Keratinocyte (primary cell): ENCODE measurements around a stretch of chr1.

DNA sequence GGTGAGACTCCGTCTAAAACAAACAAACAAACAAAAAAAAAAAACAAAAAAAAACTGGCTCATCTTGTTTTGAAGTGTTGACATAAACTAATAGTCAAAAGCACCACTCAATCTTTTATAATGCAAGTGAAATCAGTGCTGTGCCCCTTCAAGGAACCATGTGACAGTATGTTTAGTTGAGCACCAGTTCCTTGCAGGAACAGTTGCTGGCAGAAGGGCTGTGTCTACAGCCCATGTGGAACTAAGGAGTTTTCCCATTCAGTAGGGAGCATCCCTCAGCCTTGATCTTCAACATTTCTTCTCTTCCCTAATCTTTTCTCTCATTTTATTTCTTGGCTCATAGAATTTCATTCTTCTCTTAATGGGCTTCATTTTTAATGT, 49.1 kb downstream of the CD46 start:
CAGE:
- cytosol, long polyA minus RNA, result no peak
- cytosol, long polyA plus RNA, result no peak
- long polyA plus RNA, result no peak
- nucleus, long polyA minus RNA, result no peak
- nucleus, long polyA plus RNA, result no peak

CAGE:
- cytosol, long polyA minus RNA, result no peak
- cytosol, long polyA plus RNA, result no peak
- long polyA plus RNA, result start-site peak on the minus strand at chr1:207811568-207811663, 7 and 17 reads in 2 replicates
- nucleus, long polyA minus RNA, result no peak
- nucleus, long polyA plus RNA, result no peak
Measured at GRCh38 chr1:207811459-207811848, 59.6 kb downstream of the CD46 start.

DNA sequence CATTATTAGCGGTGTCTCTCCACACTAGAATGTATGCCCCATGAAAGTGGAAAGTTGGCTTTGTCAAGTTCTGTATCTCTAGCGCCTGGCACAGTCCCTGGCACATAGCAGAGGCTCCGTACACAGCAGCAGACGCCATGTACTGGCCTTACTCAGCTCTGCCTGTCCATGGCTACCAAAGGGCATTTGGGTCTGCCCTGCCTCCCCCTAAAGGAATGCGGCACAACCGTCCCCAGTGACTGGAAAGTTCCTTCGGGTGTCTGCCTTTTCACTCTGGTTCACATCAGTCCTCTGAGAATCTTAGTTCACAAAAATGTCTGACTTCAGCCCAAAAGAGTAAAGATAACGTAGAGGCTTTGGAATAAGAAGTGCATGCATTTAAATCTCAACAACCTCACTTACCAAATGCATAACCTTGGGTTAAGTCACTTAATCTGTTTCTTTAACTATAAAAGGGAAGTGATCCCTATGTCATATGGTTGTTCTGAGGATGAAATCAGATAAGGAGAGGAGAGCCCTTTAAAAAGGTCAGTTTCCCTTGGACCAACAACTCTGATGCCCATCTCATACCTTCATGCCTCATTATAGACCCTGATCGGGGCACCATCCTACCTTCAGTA, 61.1 kb downstream of the CD46 start:
CAGE:
- cytosol, long polyA minus RNA, result no peak
- cytosol, long polyA plus RNA, result no peak
- long polyA plus RNA, result no peak
- nucleus, long polyA minus RNA, result no peak
- nucleus, long polyA plus RNA, result no peak

DNA sequence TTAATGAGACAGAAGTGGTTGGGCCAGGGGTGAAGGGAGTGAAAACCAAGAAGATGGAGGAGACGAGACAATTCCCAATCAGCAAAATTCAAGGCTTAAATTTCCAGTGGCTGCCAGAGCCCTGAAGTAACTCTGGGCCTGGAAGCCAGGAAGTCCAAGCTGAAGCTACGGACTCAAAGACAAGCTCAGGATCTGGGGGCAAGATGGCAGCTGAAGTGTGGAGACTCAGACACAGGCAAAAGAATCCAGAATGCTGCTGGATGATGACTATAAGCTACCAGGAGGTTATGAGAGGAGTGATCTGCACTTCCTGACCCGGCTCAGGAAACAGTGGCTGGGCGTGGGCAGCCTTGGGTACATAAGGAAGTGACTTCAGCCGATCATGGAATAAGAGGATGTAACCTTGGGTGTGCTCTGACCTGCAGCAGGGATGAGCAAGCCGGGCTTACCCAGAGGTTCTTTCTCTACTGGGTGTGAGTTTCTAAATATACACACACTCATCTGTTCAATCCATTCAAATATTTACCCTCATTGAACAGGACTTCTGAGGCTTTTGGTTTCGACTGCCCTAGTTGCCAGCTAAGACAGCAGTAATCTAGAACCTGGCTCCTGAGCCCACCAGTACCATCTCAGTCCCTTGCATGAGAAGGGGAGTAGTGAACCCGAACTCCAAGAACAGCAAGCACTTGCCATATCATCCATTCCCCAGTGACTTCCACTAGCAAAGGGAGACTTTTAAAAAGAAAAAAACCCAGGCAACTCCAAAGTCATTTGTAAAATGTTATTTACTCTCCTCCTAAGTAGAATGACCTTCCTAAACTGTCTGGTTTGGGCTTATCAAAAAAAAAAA, 62.6 kb downstream of the CD34 start:
CAGE:
- cytosol, long polyA minus RNA, result no peak
- cytosol, long polyA plus RNA, result no peak
- long polyA plus RNA, result no peak
- nucleus, long polyA minus RNA, result no peak
- nucleus, long polyA plus RNA, result no peak

CAGE:
- cytosol, long polyA minus RNA, result no peak
- cytosol, long polyA plus RNA, result no peak
- long polyA plus RNA, result no peak
- nucleus, long polyA minus RNA, result start-site peak on the minus strand at chr1:207863293-207863498, 25 reads
- nucleus, long polyA plus RNA, result no peak
Measured at GRCh38 chr1:207863071-207863610, 47.8 kb downstream of the CD34 start.

CAGE:
- cytosol, long polyA minus RNA, result no peak
- cytosol, long polyA plus RNA, result no peak
- long polyA plus RNA, result no peak
- nucleus, long polyA minus RNA, result start-site peak on the plus strand at chr1:207865974-207866049, 19 reads; start-site peak on the plus strand at chr1:207866389-207866397, 27 reads
- nucleus, long polyA plus RNA, result no peak
Measured at GRCh38 chr1:207865915-207867127, 44.6 kb downstream of the CD34 start.

GRCh38 chr1:207992509-207992895, 81.6 kb upstream of the CD34 start:
CAGE:
- cytosol, long polyA minus RNA, result no peak
- cytosol, long polyA plus RNA, result no peak
- long polyA plus RNA, result no peak
- nucleus, long polyA minus RNA, result no peak
- nucleus, long polyA plus RNA, result no peak

GRCh38 chr1:208029972-208030947, 119.3 kb upstream of the CD34 start:
CAGE:
- cytosol, long polyA minus RNA, result no peak
- cytosol, long polyA plus RNA, result no peak
- long polyA plus RNA, result no peak
- nucleus, long polyA minus RNA, result no peak
- nucleus, long polyA plus RNA, result no peak

DNA sequence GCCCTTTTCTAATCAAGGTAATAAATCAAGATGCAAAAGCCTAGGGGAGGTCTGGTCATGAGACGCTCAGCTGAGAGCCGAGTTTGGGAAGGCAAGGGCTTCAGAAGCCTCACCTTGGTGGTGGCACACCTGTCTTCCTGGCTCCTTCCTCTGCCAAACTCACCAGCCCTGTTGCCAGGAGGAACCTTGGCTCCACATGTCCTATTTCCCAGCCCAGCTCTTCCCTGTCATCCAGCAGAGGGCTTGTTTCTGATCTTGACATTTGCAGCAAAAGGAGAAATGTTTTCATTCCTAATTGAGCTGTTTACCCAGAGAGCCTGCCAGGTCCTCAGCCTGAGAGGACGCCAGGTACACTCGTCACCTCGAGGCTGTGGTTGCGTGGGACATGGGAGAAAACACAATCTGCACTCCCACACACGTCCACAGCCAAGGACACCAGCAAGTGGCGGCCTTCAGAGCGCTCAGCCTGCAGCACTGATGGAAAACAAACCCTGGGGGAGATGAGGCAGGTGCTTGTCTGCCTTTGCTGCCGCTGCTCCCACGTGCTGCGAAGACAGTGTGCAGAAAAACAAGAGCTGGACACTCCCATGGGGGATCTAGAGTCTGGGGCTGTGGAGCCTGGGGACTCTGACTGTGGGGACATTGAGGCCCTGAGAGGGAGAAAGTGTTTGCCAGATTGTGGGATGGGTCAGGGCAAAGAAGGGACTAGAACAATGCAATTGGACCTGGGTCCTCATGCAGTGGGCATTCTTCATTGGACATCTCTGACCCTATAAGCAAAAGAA, 132.8 kb upstream of the CD34 start:
CAGE:
- cytosol, long polyA minus RNA, result no peak
- cytosol, long polyA plus RNA, result no peak
- long polyA plus RNA, result no peak
- nucleus, long polyA minus RNA, result no peak
- nucleus, long polyA plus RNA, result no peak

DNA sequence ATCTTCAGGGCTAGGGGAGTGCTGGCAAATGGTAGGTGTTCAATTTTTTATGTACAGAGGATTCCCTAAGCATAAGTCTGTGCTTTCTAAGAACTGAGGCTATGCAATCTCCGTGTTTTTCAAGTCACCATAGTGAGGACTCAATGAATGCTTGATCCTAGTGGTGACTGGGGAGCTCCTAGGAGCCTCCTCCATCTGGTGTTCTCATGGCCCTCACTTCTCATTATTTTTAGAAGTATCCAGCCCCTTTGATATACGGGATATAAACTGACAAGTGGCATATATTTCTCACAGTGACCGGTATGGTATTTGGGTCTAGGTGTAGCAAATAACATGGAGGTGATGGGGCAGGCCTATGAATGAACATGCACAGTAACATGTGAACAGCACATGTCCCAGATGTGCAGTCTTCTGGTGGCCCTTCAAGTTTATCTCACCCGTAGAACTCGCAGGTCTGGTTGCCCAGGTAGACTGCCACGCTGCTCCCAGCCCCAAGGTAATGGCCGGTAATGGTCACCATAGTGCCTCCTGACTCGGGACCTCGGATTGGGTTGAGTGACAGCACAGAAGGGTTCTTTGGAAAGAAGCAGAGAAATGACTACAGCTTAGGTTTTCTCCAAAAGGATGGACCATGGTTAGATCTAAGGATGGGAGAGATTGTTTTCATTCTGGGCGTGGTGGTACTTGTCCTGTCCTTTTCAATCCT, 141.1 kb upstream of the CD34 start:
CAGE:
- cytosol, long polyA minus RNA, result no peak
- cytosol, long polyA plus RNA, result no peak
- long polyA plus RNA, result no peak
- nucleus, long polyA minus RNA, result no peak
- nucleus, long polyA plus RNA, result no peak

DNA sequence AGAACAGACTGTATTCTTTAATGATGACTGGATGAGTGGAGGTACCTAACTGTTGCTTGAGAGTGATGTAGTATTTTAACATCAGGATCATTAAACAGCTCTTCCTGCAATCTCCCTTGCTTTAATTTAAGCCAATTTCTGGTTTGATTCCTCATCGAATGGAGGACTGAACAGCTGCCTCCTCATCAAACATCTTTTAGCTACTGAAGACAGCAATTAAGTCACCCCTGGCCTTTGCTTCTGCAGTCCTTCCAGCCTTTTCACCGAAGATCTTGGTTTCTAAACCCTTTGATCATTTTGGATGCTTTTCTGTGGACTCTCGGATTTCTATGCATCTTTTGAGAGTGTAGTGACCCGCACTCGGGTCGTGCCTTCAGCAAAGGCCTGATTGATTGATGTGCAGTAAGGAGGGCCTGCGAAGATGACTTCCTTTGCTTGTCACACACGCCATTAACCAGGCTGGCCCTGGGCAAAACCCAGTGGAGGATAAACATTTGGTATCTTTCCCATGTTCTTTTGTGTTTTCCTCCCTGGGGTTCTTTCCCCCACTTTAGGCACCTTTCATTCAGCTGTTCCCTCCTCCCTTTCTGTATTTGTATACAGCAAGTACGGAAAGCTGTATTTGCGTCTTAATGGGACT, 157.4 kb upstream of the CD34 start:
CAGE:
- cytosol, long polyA minus RNA, result no peak
- cytosol, long polyA plus RNA, result no peak
- long polyA plus RNA, result no peak
- nucleus, long polyA minus RNA, result no peak
- nucleus, long polyA plus RNA, result no peak

DNA sequence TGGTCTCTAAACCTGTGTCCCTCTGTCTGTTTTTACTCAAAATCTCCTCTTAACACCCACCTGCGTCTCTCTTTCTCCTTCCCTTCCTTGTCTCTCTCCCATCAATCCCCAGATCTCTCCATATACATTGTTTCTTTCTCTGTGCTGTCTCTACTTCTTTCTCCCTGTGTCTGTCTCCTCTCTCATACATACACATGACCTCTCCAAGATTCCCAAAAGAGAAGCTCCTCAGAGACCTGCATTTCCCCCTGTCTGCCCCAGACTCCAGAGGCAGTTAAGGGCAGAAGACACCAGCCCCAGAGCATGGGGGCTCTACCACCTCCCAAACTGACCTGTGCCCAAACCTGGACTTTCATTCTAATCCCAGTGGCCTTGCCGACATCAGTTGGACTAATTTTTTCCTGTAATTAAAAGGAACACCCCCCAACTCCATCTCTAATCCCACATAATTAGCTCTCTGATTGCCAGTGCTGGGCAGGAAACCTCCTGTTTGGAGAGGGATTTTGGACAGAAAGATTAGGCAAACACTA, 85.9 kb downstream of the PLXNA2 start:
CAGE:
- cytosol, long polyA minus RNA, result no peak
- cytosol, long polyA plus RNA, result no peak
- long polyA plus RNA, result no peak
- nucleus, long polyA minus RNA, result no peak
- nucleus, long polyA plus RNA, result no peak

DNA sequence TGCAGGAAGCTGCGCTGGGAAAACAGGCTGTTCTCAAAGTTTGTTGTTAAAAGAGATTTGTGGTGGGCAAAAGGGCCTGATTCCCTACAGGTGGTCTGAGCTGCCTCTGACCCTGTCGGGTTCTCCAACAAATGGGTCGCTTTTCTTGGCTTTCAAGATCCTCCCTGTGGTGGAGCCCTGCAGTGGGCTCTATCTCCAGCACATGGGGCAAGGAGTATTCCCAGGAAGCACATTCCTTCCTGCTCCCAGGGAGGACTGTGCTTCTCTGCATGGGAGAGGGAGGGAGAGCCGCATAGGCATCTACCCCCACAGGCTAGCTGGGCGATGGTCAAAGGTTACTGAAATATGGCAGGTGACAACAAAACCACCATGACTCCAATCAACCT, 85.5 kb downstream of the PLXNA2 start:
CAGE:
- cytosol, long polyA minus RNA, result no peak
- cytosol, long polyA plus RNA, result no peak
- long polyA plus RNA, result no peak
- nucleus, long polyA minus RNA, result no peak
- nucleus, long polyA plus RNA, result no peak

GRCh38 chr1:208162799-208163157, 81.4 kb downstream of the PLXNA2 start:
CAGE:
- cytosol, long polyA minus RNA, result no peak
- cytosol, long polyA plus RNA, result no peak
- long polyA plus RNA, result no peak
- nucleus, long polyA minus RNA, result no peak
- nucleus, long polyA plus RNA, result no peak

DNA sequence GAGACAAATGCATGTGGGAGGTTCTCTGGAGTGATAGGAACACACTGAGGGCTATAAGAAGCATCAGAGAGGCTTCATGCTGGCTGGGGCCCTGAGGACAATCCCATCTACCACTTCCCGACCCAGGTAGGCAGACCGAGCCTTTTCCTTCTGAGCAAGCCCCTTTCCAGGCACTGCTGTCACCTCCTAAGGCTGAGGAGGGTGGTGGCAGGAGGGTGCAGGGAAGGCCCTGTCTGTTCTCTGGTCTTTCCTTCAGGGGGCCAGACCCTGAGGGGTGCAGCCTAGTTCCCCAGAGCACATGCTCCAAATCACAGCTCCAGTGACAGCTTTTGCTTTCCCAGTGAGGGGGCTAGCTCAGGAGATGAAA, 63.1 kb downstream of the PLXNA2 start:
CAGE:
- cytosol, long polyA minus RNA, result no peak
- cytosol, long polyA plus RNA, result no peak
- long polyA plus RNA, result no peak
- nucleus, long polyA minus RNA, result no peak
- nucleus, long polyA plus RNA, result no peak

GRCh38 chr1:208217841-208218189, 26.4 kb downstream of the PLXNA2 start:
CAGE:
- cytosol, long polyA minus RNA, result no peak
- cytosol, long polyA plus RNA, result no peak
- long polyA plus RNA, result no peak
- nucleus, long polyA minus RNA, result no peak
- nucleus, long polyA plus RNA, result no peak

DNA sequence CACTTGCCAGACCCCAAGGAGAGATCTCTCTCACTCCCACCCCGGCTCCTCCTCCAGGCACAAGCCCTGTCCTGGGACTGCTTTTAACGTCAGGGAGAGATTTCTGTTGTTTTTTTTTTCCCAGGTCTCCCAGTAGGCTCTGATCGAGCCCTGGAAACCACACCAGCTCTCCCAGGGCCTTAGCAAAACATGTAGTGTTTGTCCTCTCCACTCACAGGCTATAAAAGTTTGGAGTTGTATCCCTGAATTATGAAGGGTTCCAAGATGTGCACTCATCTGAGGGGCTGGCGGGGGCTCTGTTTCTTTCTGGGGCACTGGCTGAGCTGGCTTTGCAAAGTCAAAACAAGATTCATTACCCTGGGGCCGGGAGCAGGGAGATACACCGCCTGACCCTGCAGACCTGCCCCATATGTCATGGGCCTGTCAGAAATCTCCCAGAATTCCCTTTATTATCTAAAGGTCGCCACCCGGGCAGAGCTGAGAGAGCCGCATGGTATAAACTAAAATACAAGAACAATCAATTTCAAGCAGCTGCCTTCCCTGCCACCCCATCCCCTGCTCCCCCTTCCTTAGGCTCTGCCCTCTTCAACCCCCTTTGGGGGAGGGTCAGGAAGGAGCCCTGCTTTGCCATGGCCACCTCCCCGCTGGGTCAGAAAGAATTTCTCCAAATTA, 17.8 kb downstream of the PLXNA2 start:
CAGE:
- cytosol, long polyA minus RNA, result no peak
- cytosol, long polyA plus RNA, result no peak
- long polyA plus RNA, result no peak
- nucleus, long polyA minus RNA, result no peak
- nucleus, long polyA plus RNA, result no peak

DNA sequence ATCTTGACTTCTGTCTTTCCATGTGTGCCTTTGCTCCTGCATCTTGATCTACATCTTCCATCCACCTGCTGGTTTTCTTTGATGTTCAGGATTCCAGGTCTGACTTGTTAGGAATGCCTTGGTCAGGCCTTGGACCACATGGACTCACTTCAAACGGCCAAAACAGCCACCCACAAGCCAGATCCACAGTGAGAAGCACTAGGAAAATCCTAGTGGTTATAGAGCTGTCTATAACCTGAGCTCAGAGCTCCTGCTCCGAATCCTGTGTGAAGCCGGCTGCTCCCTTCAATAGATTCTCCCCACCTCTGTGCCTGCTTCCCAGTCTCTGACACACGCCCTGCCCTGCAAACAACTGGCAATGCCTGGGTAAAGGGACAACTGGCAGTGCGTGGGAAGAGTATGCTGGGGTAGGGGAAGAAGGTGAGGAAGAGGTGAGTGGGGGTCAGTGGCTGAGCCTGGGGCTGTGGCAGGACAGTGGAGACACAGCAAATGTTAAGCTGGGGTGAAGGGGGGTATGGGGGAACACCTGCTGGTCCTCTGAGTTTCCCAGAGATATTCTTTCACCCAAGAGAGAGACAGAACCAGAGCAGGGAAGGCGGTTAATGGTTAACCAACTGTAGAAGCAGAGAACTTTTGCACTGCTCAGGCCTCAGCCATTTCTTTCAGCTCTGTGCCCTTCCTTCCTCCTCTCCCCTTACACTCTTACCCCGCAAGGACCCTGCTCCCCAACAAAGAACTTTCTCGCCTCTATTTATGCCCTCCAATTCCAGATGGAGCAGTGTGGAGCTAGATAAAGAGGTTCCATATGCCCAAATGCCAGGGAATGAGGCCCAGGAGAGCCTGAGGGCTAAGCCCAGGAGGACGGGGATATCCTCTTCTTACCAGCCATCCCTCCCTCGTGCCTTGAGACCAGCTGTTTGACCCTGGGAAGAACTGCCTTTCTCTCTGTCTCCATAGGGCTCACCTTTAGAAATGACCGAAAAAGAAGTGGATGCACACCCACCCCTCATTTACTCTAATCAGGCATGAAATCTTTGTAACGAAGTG, 4.4 kb downstream of the PLXNA2 start:
CAGE:
- cytosol, long polyA minus RNA, result no peak
- cytosol, long polyA plus RNA, result no peak
- long polyA plus RNA, result no peak
- nucleus, long polyA minus RNA, result no peak
- nucleus, long polyA plus RNA, result no peak

DNA sequence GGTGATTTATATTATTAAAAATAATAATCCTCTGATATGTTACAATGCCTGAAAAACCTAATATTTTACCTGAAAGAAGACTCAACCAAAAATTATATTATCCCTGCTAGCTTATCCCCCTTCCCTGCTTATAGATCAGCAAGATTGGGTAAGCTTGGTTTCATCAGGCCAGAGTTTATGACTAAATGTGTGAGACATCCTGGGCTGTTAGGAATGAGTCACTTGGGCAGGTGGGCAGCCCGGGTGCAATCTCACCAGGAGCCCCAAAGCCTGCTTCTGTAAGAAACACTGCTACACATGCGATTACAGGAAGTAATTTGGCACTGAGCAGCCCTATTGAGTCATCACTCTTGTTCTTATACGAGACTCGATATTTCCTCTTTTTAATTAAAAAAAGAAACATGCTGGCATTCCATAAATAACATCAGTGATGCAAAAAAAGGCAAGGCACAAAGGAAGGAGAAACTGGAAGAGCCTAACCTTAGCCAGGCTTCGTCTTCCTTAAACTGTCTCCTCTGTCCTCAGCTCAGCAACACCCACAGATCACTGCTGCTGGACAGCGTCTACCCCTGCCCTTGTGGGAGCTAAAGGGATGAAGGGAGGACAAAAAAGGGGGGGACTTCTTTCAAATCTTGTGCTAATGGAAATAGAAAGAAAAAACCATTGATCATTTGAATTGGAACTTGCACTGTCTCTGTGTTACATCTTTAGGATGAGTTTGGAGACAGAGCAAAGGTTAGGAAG, 544.1 kb upstream of the CAMK1G start:
CAGE:
- cytosol, long polyA minus RNA, result no peak
- cytosol, long polyA plus RNA, result no peak
- long polyA plus RNA, result no peak
- nucleus, long polyA minus RNA, result no peak
- nucleus, long polyA plus RNA, result no peak

CAGE:
- cytosol, long polyA minus RNA, result no peak
- cytosol, long polyA plus RNA, result no peak
- long polyA plus RNA, result no peak
- nucleus, long polyA minus RNA, result no peak
- nucleus, long polyA plus RNA, result no peak
Measured at GRCh38 chr1:209133056-209133474, 450.4 kb upstream of the CAMK1G start.